Measurements from ENCODE around the genes ATP5MC2 and HOXC13.

DNA sequence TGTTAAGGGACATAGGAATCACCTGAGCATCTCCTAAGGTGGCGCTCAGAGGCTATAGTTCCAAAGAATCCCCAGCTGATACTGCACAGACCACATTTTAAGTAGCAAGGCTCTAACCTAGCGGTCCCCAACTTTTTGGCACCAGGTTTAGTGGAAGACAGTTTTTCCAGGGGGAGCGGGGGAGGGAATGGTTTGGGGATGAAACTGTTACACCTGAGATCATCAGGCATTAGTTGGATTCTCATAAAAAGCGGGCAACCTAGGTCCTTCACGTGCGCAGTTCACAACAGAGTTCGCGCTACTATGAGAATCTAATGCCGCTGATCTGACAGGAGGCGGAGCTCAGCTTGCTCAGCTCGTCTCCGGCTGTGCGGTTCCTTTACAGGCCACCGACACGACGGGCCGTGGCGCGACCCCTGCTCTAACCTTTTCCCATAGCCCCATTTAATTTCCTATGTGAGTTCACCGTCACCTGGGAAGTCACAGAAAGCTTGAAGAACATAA, 2.6 kb upstream of the AAAS start:
- PRO-cap, result no peak
- CAGE, long polyA plus RNA, result no peak

DNA sequence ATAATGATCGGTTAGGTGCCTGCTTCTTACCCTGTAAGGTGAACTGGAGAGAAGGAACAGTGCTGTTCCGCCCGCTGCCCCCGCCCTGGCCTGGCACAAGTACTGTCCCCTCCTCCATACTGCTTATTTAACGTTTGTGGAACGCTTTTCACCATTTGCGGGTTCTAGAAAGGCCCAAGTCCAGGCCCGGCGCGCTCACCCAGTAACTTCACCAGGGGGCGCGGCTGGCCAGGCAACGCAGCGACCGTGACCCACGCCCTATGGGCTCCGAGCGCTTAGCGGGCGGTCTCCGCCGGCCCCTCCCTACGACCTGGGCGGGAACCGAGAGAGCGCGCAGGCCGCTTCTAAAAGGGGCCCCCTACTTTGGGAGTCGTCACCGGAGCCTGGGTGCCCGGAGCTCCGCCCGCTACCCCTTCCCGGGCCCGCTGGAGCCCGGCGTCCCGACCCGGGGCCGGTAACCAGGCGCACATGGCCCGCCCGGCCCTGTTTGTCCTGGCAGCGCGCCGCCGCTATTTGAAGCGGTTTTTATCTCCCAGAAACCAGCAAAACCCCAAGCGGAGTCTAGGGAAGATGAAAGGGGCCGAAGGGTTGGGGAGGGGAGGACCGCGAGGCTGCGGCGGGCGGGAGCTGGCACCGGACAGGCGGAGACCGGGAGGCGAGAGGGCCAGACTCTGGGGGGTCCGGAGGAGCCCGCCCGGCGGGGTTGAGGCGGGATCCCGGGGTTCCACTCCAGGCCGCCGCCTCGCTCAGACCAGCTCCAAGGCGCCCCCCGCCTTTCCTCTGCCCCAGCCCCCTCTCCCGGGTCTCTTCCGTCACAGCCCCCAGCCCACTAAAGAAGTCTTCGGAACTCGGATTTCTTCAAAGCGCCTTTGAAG, 3.5 kb upstream of the AAAS start:
- PRO-cap, result bidirectional peak, plus-strand start at position 361 of the sequence, minus-strand start at position 204 of the sequence
- CAGE, long polyA plus RNA, result no peak

DNA sequence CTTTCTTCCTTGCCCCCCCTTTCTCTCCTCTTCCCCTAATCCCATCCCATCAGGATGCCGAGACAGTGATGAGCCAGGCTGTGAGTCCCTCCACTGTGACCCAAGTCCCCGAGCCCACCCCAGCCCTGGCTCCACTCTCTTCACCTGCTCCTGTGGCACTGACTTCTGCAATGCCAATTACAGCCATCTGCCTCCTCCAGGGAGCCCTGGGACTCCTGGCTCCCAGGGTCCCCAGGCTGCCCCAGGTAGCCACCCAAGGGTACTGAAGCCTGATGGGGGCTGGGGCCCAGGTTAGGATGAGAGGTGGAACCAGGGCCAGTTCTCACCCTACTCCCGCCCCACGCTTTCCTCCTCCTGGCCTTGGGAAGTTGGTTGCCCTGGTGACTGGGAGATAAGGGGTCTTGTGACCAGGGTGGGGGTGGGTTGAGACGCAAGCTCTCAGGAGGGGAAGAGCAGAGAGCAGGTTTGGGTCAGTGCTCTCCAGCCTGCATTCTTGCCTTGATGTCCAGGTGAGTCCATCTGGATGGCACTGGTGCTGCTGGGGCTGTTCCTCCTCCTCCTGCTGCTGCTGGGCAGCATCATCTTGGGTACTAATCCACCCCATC, 1.1 kb downstream of the AMHR2 start:
- PRO-cap, result no peak
- CAGE, long polyA plus RNA, result no peak

DNA sequence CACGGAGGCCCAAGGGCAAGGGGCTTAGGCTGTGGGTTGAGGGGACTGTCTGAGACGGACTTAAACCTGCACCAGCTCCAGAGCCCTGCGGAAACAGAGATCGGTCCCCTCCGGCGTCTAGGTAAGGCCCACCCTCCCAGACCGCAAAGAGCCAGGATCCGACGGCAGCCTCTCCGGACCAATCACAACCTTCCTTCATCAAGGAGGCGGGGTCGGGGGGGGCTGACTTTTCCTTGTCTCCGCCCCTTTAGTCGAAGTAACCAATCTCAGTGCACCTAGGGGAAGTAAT, 560 bp upstream of the TARBP2 start:
- PRO-cap, result bidirectional peak, plus-strand start outside the sequence, minus-strand start at position 95 of the sequence
- CAGE, long polyA plus RNA, result no peak

- PRO-cap, result no peak
- CAGE, long polyA plus RNA, result no peak
Observed at GRCh38 chr12:53538379-53538959, 31.2 kb upstream of the NPFF start.

DNA sequence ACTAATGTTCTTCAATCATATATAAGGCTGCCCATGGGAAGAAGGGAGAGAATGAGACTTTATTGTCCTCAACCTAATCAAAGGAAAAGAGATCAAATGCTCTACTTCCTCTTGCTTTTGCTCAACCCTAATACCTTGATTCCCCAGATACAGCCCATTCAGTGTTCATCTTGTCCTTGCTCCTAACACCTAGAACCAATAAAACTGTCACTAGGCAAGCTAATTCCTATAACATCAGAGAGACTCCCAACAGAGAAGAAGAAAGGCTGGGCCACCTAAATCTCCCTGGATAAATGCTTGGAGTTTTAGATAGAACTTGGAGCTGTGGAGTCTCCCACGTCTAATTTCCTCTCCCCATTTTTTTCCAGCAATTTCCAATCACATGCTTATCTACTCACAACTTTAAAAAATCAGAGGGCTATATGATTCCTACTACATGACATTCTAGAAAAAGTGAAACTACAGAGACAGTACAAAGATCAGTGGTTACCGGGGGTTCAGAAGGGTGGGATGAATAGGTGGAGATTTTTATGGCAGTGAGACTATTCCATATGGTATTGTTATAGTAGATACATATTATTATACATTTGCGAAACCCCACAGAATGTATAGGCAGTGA, 35.7 kb downstream of the ATF7 start:
- PRO-cap, result no peak
- CAGE, long polyA plus RNA, result no peak

DNA sequence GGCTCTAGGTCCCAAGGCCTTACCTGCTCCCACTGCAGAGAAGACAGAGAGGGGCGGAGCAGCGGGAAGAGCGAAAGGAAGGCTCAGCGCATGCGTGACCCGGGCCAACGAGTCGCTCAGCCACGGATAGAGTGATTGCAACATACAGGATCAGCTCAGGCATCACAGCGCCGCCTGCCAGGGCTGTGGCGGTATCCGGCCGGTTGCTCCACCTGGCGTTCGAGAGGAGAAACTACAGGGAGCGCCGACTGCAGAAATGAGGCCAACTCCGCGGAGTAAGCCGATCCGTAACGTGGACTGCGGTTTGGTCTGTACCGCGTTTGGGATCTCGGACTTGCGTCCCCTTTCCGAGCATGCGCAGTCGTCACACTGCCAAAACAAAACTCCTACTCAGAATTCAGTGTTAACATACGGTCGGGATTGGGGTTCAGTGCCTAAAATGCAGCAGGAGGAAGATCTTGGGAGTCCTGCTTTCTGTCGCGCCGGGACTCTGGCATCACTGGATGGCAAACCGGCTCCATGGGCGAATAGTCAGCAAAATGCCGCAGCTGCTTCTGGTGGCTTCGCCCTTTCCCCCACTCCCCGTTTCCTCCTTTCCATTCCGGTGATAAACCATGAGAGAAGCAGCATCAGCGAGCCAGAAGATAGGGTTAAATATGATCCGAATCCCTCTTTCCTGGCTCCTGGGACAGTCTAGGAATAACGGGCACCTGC, at the start of gene ATP5MC2:
Gene ATP5MC2, minus strand, starts transcription at position 54 of the 714 bp plus-strand sequence.
- PRO-cap, result bidirectional peak, plus-strand start at position 142 of the sequence, minus-strand start at position 42 of the sequence
- CAGE, long polyA plus RNA, result start-site peak on the minus strand centred at position 44 of the sequence, 23 bp wide, 3,151 and 4,208 reads in 2 replicates

DNA sequence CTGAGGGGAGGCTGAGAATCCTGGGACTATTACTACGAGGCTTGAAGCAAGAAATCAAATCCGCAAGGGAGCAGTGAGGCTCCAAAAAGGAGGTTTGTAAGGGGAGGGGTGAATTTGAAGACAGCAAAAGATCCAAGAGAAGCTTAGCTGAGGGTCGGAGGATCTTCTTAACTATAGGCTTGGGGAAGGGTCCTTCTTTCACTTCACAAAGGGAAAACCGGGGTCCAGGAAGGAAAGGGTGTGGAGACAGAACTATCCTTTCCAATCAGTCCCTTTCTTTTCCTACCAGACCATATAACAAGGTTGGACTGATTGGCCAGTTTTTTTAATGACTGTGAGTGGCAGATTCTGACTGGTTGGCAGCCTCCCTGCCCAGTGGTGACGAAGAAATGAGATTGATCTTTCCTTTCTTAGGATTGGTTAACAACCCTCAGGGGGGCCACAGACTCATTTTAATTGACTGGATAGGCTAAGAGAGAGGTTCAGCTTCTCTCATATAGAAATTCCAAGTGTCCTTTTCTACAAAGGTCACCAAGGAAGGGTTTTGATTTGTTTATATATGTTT, 2.8 kb upstream of the ATP5MC2 start:
- PRO-cap, result no peak
- CAGE, long polyA plus RNA, result no peak

DNA sequence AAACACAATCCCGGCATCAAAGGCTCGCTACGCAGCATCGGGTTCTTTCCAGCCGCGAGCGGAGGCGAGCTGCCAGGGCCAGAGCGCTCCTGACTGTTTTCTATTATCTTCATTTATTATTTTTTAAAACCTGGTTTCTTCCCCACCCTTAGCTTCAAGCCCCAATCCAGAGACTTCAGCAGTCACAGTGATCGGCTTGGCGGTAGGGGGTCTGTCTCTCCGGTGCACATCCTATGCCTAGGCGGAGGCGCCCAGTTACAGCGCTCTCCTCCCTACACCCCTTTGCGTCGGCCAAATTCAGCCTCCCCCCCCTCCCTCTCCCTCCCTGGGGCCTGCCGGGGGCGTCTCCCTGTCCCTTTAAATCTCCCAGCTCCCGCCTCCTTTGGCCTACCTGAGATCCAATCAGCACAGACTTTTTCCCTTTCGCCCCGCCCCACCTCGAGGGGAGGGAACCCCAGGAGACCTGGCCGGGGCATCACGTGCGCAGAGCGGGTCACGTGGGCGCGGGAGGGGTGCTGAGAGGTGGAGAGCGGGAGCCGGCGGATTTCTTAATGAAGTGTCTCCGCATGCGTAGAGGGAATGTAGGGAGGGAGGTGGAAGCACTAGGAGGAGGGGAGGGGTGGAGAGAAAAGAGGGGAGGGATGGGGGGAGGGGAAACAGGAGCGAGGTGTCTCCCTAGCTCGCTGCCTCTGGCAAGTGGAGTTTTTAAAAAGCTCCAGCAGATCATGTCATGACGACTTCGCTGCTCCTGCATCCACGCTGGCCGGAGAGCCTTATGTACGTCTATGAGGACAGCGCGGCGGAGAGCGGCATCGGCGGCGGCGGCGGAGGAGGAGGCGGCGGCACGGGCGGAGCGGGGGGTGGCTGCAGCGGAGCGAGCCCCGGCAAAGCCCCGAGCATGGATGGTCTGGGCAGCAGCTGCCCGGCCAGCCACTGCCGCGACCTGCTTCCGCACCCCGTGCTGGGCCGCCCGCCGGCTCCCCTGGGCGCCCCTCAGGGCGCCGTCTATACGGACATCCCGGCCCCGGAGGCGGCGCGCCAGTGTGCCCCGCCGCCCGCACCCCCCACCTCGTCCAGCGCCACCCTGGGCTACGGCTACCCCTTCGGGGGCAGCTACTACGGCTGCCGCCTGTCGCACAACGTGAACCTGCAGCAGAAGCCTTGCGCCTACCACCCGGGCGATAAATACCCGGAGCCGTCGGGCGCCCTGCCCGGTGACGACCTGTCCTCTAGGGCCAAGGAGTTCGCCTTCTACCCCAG, at the start of gene HOXC13:
Gene HOXC13, plus strand, starts transcription at position 655 of the 1,260 bp plus-strand sequence.
- PRO-cap, result no peak
- CAGE, long polyA plus RNA, result no peak

- PRO-cap, result no peak
- CAGE, long polyA plus RNA, result no peak
Observed at GRCh38 chr12:53965623-53966947, 6.8 kb upstream of the HOXC11 start.

DNA sequence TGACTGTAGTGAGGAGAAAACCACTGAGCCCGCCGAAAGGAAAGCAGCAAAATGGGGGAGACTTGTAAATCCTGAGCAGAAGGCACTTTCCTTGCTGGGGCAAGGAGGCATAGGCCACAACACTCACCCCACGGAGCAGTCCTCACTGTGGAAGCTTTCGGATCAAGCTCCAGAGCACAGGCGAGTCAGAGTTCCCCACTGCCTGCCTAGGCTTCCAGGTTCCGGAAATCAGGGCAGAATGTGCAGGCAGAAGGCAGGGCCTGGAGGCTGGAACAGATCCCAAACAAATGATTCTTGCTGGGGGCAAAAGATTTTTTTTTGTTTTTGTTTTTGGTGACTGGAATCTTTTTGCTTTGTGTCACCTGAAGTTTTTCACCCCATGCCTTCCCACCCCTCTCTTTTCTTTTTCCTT, 4.4 kb upstream of the HOXC11 start:
- PRO-cap, result no peak
- CAGE, long polyA plus RNA, result no peak

DNA sequence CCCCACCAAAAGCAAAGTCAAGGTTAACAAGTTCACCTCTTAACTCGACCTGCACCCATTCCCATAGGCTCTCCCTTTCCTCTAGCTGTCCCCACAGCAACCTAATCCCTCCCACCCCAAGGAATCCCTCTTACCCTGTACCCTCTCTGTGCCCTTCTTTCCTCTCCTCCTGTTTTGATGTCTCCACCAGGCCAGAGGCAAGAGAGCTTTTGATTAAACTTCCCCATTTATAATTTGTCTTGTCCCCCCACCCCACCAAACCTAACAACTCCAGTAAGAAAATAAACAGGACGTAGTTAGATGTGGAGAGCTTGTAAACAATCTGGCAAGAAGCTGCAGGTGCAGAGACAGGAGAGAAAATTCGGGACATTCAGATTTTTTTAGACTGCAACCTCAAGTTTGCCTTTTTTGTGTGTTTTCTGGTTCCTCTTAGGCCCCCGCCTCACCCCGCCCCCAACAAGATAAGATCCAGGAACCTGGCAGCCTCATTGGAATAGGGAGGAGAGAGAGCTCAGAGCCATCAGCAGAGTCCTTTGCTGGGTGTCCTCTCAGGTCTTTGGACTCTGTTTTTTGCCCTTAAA, 2.7 kb downstream of the HOXC10 start:
- PRO-cap, result no peak
- CAGE, long polyA plus RNA, result no peak

DNA sequence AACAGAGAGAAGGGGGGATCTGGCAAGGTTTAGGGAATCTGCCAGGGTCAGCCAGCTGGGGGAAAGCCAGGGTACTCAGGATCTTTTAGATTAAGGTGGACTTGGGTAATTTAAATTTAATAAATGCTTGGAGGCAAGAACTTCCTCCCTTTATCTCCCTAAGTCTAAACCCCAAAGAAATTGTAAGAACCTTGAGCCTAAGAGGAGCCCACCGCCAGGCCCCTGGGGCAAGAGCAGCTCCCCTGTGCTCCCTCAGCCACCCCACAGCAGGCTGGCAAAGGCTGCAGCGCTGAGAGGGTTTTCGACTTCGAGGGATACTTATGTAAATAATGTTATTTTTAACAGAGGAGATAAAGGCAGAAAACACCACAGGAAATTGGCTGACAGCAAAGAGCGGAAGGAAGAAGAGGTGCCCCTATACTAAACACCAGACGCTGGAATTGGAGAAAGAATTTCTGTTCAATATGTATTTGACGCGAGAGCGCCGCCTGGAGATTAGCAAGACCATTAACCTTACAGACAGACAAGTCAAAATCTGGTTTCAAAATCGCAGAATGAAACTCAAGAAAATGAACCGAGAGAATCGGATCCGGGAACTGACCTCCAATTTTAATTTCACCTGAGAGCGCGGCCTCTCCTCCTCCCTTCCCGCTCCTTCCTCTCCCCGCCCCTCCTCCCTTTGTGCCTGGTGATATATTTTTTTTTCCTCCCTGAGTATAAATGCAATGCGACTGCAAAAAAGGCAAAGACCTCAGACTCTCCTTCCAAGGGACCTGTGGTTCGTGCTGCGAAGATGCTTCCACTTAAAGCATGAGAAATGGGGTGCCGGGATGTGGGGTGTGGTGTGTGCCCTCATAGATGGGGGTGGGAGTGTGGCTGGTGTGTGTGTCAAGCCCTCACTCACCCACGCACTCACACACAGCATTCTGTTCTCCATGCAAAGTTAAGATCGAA, 4.2 kb downstream of the HOXC10 start:
- PRO-cap, result no peak
- CAGE, long polyA plus RNA, result no peak

DNA sequence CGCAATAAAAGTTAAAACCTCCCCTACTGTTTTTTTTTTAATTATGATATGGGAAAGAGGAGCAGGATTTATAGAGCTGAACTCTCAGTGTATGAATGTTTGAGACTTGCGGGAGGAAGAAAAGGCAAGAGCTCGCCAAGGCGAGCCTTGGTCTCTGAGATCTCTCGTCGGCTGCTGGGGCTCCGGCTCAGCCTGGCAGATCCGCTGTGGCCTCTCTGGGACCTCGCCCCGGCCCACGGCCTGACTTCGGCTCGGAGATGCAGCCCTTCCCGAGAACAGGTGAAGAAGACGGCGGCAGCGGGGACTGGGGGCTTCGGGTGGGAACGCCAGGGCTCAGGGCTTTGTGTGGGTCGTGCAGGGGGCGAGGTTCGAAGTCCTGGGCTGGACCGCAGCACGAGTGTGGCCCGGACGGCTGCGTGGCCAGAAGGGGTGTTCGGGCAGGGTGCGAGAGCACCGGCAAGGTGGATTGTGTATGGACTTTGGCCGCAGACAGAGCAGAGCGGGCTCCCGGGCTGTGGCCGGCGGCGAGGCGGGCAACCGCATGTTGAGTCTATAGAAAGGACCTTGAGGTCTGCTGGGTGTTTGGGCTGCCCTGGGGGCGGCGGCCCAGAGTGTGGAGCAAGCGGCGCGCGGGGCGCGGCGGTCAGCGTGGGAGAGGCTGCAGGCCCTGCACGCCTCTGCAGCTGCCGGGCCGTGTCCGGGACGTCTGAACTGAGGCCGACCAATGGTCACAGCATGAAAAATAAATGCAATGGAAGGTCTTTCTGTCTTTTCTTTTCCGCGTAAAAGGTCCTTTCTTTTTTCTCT, 5.8 kb upstream of the HOXC9 start:
- PRO-cap, result no peak
- CAGE, long polyA plus RNA, result no peak

DNA sequence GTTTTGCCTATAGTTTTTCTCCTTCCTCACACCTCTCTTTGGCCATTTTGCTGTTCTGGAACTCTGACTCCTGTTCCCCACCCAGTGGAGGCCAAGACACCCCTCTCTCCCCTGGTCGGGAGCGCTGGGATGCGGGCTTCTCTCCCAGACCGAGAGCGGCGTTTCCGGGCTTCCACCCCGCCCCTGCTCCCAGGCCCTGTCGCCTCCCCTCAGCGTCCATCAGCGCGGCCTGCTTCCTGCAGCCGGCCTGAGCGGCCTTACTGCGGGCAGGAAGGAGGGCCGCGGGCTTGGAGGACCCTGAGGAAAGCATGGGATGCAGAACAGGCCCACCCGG, 4.0 kb upstream of the HOXC8 start:
- PRO-cap, result no peak
- CAGE, long polyA plus RNA, result no peak

DNA sequence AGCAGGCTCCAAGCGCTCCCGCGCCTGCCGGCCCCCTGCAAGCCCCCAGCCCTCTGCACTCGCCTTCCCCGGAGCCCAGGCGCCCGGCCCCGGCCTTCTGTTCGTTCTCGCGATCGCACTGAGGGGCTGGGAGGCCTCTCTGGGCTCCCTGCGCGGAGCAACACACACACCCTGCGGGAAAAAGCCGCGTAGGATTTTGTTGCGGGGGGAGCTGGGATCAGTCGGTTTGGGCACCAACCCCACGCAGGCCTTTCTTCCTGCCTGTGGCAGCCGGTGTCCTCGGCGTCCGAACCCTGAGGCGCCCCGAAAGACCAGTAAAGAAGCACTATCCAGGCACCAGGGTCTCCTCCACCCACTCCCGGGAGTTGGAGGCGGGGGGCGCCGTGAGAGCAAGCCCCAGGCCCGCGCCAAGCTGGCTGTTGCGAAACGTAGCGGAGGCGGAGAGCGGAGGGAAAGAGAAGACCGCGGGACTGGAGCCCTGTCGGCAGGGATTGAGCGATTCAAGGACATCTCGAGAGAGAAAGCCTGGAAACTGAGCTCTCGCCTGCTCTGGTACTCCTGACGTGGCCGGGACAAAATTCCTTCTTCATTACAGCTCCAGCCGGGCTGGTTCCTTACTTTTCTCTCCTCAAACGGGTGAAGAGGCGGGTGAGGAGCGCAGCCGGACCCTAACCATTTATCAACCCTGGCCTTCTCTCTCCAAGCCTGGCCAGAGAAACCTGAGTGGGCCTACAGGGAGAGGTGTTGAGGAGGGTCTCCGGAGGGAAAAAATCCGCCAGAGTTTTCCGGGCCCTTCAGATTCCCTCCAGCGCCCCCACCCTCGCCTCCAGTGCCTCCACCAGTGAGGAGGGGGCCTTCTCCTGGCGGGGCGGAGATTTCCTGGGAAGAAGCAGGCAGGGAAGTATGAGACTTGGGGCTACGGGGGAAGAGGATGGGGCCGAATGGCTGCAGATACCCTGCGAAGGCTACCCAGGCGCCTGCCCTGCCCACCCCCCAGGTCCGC, 1.7 kb upstream of the HOXC5 start:
- PRO-cap, result no peak
- CAGE, long polyA plus RNA, result no peak

DNA sequence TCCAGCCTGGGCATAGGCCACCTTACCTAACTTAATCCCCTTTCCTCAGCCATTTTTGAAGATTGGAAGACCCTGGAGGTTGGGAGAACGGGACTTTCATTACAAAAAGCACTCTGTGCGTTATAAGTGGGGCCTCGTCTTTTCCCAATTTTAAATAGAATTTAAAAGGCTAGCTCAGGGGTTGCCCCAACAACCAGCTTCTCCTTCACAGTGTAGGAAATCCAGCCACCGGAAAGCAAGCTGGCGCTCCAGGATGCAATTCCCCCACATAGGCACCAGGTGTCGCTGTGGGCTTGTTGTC, 430 bp upstream of the HOXC5 start:
- PRO-cap, result no peak
- CAGE, long polyA plus RNA, result no peak

- PRO-cap, result no peak
- CAGE, long polyA plus RNA, result no peak
Observed at GRCh38 chr12:54141474-54142531, 47.0 kb downstream of the SMUG1 start.

GRCh38 chr12:54370011-54370966, 6.0 kb upstream of the GPR84 start:
- PRO-cap, result no peak
- CAGE, long polyA plus RNA, result no peak

GRCh38 chr12:54373161-54374164, 9.2 kb upstream of the GPR84 start:
- PRO-cap, result no peak
- CAGE, long polyA plus RNA, result no peak

Data from B cell (primary cell).